Gallbladder (tissue), 1 donor: ENCODE results near the genes LRRC19 and EQTN.

DNA sequence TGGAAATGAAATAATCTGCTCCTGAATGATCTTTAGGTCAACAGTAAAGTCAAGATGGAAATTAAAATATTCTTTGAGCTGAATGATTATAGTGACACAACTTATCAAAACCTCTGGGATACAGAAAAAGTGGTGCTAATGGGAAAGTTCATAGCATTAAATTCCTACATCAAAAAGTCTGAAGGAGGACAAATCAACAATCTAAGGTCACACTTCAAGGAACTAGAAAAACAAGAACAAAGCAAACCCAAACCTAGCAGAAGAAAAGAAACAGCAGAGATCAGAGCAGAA lies 41.1 kb downstream of the MTAP start:
- PRO-cap = no peak

GRCh38 chr9:21911087-21911951 lies 63.3 kb downstream of the CDKN2A start:
- PRO-cap = no peak

DNA sequence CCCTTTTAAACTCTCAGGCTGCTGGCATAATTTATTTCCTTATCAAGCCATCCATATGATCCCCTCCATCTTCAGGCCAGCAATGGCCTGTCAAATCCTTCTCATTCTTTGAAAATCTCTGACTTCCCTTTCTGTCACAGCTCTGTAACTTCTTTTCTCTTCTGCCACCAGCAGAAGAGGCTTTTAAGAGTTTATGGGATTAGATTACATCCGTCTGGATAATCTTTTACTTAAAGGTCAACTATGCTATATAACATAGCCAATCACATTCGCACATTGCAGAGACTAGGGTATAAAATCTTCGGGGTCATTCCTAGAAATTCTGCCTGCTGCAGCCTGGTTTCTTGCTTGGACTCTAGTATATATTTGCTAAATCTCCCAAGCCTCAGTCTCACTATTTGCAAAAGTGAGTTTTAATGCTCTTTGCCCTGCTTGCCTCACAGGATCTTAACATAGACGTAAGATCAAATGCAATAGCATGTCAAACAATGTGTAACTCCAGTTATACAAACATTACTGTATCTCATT lies 104.2 kb upstream of the CDKN2B start:
- PRO-cap = no peak

GRCh38 chr9:23598996-23599326 lies 227.1 kb downstream of the ELAVL2 start:
- PRO-cap = no peak

DNA sequence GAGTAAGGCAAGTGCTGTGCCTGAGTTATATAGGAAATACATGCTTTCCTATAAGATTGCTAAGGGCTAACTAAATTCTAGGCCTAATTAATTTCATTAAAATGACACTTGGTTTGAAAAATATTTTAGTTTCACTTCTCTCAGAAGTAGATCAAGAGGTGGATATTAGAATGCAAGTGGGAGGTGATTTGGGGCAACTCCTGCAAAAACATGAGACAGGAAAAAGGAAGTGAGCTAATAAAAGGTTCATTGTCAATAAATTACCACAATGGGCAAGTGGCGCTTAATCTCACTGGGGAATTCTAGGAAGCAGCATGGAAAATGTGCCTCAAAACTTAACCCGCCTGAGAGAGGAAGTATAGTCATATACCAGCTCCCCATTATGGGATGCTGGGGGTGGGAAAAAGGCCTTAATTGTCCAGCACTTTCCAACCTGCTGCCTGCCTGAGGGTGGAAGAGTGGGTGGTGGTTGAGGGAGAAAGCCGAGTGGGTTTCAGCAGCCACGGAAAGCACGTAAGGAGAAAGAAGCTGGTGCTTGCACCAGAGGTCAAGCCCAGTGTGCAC lies 204.1 kb downstream of the ELAVL2 start:
- PRO-cap = no peak

DNA sequence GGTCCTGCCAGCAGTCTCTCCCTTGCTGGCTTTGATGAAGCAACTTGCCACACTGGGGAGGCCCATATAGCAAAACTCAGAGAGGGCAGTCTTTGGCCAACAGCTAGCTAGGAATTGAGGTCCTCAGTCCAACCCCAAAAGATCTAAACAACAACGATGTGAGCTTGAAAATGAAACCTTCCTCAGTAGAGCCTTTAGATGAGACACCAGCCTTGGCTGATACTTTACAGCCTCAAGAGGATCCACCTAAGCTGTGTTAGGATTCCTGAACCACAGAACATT lies 8.6 kb upstream of the CAAP1 start:
- PRO-cap = no peak

- PRO-cap = unidirectional peak, plus-strand start at chr9:27003978
Observed at GRCh38 chr9:27003816-27004083, 1.7 kb downstream of the LRRC19 start.

DNA sequence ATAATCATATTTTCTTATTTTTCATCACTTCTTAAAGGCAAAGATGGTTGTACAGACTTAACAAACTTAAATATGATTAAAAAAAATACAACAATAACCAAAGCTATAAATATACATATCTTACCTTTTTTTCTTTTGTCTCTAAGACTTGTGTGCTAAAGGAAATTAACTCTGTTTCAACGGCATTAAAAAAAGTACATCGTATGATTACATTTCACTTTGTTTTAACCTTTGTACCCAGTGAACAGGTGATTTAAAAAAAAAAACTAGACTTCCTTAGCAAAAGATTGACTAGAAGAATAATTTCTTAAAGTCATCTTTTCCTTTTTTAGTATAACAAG lies at the start of gene LRRC19:
LRRC19 (minus strand) TSS at position 205 of the 341 bp plus-strand sequence.
- PRO-cap = no peak

GRCh38 chr9:27121865-27122604 lies 13.0 kb downstream of the TEK start:
- PRO-cap = no peak

DNA sequence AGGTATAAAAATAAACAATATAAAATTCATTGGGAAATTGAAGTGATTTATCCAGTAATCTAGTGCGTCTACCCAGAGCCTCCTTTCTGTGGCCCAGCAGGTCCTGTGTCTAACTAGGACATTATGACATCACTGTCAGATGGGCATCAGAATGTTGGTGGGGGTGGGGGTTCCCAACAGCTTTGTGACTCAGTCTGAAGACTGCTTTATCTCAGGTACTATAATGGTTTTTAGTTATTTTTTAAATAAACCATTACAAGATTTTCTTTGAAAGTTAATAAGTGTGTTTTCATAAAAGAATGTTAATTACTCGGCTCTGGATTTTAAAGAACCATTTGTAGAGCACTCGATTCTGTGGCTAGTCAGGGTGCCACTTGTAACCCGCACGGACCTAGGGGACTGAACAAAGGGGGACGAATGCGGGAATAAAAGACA lies at the start of gene EQTN:
EQTN (minus strand) TSS at position 125 of the 435 bp plus-strand sequence.
- PRO-cap = no peak

GRCh38 chr9:27341553-27341790 lies 44.5 kb upstream of the EQTN start:
- PRO-cap = no peak

GRCh38 chr9:27525006-27525581 lies 1.0 kb downstream of the IFNK start:
- PRO-cap = no peak

- PRO-cap = no peak
Observed at GRCh38 chr9:27547896-27548249, 18.3 kb upstream of the MOB3B start.

- PRO-cap = no peak
Observed at GRCh38 chr9:30697512-30697759, 1484.0 kb upstream of the LINGO2 start.

DNA sequence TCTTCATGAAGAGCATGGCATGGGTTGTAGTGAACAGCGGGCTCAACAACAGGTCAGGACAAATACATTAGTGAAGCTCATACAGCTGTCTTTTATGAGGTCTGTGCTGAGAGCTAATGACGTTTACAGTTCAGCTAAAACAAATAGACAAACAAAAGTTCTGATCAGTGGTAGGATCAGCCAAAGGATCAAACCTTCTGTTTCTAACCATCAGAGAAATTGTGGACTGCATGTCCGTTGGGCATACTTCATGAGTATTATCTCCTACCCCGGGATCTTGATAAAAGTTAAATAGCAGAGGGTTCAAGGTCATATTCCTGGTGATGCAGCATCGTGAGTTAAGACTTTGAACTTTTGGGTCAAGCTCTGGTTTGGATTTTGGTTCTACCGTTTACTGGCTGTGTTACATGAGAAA lies 37.9 kb downstream of the ACO1 start:
- PRO-cap = no peak

- PRO-cap = unidirectional peak, minus-strand start at chr9:32526591
Observed at GRCh38 chr9:32526447-32526827, 441 bp upstream of the RIGI start.

GRCh38 chr9:32542514-32543070 lies 9.5 kb upstream of the SMIM27 start:
- PRO-cap = no peak

- PRO-cap = bidirectional peak, plus-strand start at chr9:33025600, minus-strand start at chr9:33025598
Observed at GRCh38 chr9:33025398-33026445, 649 bp downstream of the DNAJA1 start.

DNA sequence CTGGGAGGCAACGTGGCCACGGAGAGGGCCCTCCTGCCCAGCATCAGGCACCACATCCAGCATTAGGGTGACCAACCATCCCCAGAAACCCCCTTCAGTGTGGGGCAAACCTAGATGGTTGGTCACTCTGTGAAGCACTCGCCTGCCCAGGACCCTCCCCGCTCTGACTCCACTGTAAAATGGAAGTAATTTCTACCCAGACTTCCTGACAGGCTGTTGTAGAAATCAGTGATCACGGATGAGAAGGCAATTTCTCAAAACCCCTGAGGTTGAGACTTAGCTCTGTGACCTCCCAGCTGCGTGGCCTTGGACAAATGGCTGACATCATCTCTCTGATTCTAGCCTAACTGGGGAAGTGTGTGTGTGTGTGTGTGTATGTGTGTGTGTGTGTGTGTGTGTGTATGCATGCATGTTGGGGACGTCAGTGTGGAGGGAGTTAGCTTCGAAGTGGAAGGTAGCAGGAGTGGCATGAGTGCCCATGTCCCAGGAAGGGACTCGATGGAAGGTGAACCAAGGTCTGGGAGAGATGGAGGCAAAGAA lies 31.5 kb downstream of the B4GALT1 start:
- PRO-cap = no peak

DNA sequence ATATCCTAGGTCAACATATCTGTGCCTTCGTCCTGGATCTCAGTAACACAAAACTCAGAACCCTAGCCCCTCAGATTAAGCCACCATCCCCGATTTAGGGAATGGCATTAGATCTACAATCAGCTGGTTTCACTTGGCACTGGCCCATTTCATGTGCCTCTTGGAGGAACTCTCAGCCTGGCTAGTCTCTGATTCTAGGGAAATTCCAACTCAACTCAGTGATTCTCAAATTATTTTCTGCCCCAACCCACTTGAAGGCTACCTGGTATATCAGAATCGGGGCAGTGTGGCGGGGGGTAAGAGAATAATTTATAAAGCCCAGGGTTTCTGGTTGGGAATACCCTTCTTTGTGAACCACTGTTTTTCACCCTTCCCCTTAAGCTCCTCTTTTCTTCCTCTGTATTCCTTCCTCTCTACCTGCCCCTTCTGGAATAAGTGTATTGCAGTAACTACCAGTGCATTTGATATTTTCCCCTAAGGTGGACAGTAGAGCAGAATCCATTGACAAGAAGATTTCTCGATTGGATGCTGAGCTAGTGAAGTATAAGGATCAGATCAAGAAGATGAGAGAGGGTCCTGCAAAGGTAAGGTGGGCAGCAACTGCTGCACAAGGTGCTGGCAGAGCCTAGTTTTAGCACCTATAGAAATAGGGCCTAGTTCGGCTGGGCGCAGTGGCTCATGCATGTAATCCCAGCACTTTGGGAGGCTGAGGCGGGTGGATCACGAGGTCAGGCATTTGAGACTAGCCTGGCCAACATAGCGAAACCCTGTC lies 868 bp downstream of the CHMP5 start:
- PRO-cap = no peak